ENCODE measurements around the genes LILRA5, EPS8L1 and SYT5.

- PRO-cap: no peak
- RAMPAGE, long total RNA, 3 experiments: no peak in any of the 3 experiments
Measured at GRCh38 chr19:53987721-53988147, 3.7 kb upstream of the CACNG6 start.

DNA sequence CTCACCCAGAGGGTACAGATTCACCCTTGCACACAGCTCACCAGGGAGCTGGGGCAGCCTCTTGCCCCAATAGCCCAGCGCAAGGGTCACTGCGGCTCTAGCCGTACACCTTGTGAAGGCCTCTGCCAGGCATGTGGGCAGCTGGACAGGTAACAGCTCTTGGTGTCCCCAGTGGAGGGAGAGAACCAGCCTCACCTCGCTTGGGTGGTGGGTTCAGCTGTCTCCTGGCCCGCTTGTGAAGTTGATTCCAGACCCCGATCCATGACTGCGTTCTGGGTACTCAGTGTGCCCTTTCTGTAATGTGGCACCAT lies 5.9 kb downstream of the RPS9 start:
- PRO-cap: no peak
- RAMPAGE, long total RNA, 3 experiments: no peak in any of the 3 experiments

GRCh38 chr19:54312470-54312882 lies 490 bp downstream of the LILRA5 start:
- PRO-cap: no peak
- RAMPAGE, long total RNA, 3 experiments: no peak in any of the 3 experiments

- PRO-cap: no peak
- RAMPAGE, long total RNA, 3 experiments: start-site peak on the minus strand in 2 of 3 experiments, at chr19:54313144-54313170 at its widest, 5 to 7 reads per replicate
Measured at GRCh38 chr19:54313028-54313412, at the start of gene LILRA5. TSS of gene LILRA5 (minus strand) at chr19:54313166.

DNA sequence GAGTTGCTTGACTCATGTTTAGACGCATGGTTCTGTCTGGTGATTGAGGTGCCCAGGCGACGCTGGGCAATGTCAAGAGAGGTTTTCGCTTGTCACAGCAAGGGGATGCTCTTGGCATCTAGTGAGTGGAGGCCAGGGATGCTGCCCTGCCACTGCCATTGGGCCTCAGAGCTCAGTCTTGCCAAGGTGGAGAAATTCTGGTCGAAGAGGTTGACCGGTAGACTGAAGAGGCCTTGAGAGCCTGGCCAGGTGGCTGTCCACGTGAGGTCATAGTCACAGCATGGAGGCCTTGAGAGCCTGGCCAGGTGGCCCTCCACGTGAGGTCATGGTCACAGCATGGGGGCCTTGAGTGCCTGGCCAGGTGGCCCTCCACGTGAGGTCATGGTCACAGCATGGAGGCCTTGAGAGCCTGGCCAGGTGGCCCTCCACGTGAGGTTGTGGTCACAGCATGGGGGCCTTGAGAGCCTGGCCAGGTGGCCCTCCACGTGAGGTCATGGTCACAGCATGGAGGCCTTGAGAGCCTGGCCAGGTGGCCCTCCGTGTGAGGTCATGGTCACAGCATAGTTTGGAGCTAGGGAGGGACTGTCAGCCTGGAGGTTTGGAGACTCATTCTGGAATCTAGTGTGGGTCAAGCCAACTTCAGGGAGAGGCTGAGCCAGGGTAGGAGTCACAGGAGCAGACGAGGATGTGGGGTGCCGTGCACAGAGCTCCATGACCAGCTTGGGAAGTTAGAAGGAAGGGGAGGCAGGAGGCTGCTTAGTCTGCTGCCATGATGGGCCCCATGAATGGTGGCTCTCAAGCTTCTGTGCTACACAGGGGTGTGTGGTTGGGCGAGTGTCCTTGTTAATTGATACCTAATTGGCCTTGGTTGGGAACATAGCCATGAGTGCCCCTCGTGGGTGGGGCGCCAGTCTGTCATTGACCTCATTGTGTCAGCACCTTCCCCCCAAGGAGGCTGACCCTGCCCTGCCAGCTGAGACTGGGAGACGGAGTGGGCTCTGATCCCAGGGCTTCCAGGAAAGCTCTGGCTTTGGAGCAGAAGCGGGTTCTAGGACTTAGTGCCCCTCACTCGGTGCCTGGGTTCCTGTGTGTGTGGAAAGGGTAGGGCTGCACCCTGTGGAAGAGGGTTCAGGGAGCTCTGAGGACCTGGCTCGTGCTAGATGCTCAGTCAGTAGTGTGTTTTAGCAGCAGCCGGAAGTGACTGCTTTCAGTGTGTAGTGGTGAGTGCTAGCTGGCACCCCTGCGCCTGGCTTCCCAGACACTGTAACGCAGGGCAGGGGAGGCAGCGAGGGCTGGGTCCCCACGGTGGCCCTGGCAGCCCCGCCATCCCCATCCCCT lies 4.0 kb downstream of the LENG9 start:
- PRO-cap: no peak
- RAMPAGE, long total RNA, 3 experiments: no peak in any of the 3 experiments

GRCh38 chr19:54561664-54562358 lies 11.8 kb upstream of the LILRA2 start:
- PRO-cap: no peak
- RAMPAGE, long total RNA, 3 experiments: no peak in any of the 3 experiments

GRCh38 chr19:54893292-54893921 lies 12.5 kb upstream of the NCR1 start:
- PRO-cap: no peak
- RAMPAGE, long total RNA, 3 experiments: no peak in any of the 3 experiments

DNA sequence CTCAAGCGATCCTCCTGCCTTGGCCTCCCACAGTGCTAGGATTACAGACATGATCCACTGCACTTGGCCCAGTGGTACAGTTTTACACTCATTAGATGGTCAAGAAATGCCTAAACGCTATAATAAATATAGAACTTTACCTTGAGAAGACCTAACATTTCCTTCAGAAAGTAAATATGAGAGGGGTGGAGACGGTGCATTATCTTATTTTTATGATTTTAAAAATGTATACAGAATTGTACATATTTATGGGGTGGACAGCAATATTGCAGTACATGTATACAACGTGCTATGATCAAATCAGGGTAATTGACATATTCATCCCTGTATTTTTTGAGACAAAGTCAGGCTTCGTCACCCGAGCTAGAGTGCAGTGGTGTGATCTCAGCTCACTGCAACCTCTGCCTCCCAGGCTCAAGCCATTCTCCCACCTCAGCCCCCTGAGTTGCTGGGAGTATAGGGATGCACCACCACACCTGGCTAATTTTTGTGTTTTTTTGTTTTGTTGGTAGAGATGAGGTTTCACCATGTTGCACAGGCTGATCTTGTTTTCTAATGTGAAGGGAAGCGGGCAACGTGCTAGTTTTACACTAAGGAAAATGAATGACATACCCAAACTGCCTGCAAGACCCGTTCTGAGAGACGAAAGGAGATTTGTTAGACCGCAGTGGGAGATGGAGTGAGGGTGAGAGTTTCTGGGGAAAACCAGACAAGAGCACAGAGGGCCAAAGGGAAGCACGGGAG lies 24.1 kb downstream of the GP6 start:
- PRO-cap: no peak
- RAMPAGE, long total RNA, 3 experiments: no peak in any of the 3 experiments

GRCh38 chr19:55044713-55045345 lies 6.8 kb upstream of the GP6 start:
- PRO-cap: no peak
- RAMPAGE, long total RNA, 3 experiments: no peak in any of the 3 experiments

- PRO-cap: no peak
- RAMPAGE, long total RNA, 3 experiments: no peak in any of the 3 experiments
Measured at GRCh38 chr19:55075471-55076133, at the start of gene EPS8L1. TSS of gene EPS8L1 (plus strand) at chr19:55075869.

DNA sequence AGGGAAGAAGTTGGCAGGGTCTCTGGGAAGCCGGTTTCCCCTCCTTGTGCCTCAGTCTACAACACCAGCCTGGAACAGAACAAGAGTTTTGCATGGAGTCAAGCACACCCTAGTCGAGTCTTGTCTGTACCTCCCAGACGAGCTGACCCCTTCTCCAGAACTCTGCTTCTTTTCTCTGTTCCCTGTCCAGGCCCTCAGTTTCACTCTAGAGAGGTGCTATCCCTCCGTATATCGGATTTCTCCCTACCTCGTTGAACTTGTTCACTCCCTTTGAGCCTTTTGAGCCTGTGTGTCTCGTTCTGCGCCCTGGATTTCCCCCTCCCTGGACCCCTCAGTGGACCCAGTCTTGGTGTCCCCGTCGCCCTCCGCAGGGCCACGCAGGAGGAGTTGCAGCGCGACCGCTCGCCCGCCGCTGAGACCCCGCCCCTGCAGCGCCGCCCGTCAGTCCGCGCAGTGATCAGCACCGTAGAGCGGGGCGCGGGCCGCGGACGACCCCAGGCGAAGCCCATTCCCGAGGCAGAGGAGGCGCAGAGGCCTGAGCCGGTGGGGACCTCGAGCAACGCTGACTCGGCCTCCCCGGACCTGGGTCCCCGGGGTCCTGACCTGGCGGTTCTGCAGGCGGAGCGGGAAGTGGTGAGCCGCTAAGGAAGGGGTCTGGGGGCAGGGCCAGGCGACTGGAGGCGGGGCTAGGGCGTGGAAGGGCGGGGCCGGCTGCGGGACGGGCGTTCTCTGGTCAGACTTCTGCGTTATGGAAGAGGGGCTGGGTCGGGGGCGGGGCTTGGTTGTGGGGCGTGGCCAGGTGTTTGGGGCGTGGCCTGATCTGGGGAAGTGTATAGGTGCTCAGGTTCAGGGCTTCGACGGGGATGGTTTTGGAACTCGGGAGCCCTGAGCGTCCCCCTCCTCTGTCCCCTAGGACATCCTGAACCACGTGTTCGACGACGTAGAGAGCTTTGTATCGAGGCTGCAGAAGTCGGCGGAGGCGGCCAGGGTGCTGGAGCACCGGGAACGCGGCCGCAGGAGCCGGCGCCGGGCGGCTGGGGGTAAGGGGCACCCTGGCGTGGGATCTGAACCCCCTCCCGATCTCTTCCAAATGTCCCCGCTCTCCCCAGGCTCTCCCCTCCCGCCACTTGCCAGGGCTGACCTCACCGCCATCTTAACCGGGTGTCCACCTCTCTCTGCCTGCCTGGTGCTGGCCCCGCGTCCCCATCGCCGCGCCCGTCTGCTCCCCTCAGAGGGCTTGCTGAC lies 5.6 kb downstream of the EPS8L1 start:
- PRO-cap: no peak
- RAMPAGE, long total RNA, 3 experiments: no peak in any of the 3 experiments

- PRO-cap: no peak
- RAMPAGE, long total RNA, 3 experiments: no peak in any of the 3 experiments
Measured at GRCh38 chr19:55083709-55084508, 8.2 kb downstream of the EPS8L1 start.

GRCh38 chr19:55089698-55090081 lies 14.0 kb downstream of the EPS8L1 start:
- PRO-cap: no peak
- RAMPAGE, long total RNA, 3 experiments: no peak in any of the 3 experiments

- PRO-cap: no peak
- RAMPAGE, long total RNA, 3 experiments: no peak in any of the 3 experiments
Measured at GRCh38 chr19:55094193-55094484, 18.5 kb downstream of the EPS8L1 start.

DNA sequence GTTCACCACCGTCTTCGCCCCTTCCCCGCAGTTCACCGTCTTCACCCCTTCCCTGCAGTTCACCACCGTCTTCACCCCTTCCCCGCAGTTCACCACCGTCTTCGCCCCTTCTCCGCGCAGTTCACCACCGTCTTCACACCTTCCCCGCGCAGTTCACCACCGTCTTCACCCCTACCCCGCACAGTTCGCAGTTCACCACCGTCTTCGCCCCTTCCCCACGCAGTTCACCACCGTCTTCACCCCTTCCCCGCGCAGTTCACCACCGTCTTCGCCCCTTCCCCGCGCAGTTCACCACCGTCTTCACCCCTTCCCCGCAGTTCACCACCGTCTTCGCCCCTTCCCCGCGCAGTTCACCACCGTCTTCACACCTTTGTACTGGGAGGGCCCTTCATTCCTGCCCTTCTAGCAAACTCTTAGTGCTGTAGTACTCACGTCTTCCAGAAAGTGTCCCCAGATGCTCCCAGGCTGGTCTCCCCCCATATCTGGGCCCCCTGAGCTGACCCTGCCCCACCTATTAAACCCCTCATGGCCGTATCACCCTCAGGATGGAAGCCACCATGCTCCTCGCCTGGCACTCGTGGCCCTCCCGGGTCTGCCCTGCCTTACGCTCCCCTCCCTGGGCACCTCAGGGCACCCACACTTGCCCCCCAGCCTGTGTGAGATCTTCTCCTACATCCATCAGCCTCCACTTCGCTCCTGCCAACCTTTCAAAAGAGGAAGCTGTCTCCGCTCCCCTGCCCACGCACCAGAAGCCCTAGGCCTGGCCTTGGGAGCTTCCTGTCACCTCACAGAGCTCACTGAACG lies 19.9 kb downstream of the PPP1R12C start:
- PRO-cap: no peak
- RAMPAGE, long total RNA, 3 experiments: no peak in any of the 3 experiments

DNA sequence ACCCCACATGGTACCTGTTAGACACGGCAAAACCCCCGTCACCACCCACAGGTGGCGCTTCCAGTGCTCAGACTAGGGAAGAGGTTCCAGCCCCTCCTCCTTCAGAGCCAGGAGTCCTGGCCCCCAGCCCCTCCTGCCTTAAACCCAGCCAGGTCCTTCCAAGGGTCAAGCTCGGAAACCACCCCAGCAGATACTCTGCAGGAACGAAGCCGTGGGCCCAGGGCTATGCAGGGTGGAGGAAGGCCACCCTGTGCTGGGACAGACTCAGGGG lies 4.4 kb downstream of the PPP1R12C start:
- PRO-cap: no peak
- RAMPAGE, long total RNA, 3 experiments: no peak in any of the 3 experiments

- PRO-cap: no peak
- RAMPAGE, long total RNA, 3 experiments: no peak in any of the 3 experiments
Measured at GRCh38 chr19:55179708-55180678, at the start of gene SYT5. TSS of gene SYT5 (minus strand) at chr19:55180289.

- PRO-cap: no peak
- RAMPAGE, long total RNA, 3 experiments: no peak in any of the 3 experiments
Measured at GRCh38 chr19:55211736-55211947, 2.3 kb upstream of the PTPRH start.

DNA sequence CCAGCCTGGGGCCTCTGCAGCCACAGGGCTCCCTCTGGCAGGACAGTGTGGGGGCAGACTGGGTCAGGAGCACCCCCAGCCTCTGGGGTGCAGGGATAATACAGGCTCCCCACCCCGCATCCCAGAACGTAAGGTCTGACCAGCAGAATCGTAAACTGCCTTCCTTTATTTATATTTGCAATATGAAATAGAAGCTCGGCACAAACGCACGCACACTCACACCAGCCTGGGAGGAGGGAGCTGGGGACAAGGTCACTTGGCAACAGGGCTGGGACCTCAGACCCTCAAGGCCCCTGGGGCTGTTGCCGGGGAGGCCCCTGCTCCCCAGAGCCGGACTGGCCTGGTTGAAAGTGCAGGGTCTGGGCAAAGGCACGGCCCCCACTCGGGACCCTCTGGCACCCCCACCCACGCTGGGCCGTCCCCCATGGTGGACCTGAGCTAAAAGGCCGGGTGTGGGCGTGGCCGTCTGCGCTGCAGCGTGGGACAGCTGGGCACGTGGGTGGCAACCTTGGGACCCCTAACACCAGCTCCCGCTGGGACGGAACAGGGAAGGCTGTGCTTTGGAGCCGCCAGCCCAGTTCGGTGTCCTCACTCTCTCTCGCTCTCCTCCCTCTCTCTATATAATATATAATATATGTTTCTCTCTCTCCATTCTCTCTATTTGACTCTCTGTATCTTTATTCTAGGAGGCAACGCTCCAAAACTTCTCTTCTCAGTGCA lies 1.2 kb upstream of the TMEM86B start:
- PRO-cap: no peak
- RAMPAGE, long total RNA, 3 experiments: no peak in any of the 3 experiments

GRCh38 chr19:55230351-55231304 lies 2.1 kb upstream of the TMEM86B start:
- PRO-cap: no peak
- RAMPAGE, long total RNA, 3 experiments: no peak in any of the 3 experiments